Cerebellum (tissue), 5 donors: ENCODE results near the gene SSX2IP.

GRCh38 chr1:76474017-76474527 lies 393.2 kb upstream of the ST6GALNAC5 start:
- PRO-cap, 3 experiments: no peak in any of the 3 experiments
- RAMPAGE, long total RNA: no peak

DNA sequence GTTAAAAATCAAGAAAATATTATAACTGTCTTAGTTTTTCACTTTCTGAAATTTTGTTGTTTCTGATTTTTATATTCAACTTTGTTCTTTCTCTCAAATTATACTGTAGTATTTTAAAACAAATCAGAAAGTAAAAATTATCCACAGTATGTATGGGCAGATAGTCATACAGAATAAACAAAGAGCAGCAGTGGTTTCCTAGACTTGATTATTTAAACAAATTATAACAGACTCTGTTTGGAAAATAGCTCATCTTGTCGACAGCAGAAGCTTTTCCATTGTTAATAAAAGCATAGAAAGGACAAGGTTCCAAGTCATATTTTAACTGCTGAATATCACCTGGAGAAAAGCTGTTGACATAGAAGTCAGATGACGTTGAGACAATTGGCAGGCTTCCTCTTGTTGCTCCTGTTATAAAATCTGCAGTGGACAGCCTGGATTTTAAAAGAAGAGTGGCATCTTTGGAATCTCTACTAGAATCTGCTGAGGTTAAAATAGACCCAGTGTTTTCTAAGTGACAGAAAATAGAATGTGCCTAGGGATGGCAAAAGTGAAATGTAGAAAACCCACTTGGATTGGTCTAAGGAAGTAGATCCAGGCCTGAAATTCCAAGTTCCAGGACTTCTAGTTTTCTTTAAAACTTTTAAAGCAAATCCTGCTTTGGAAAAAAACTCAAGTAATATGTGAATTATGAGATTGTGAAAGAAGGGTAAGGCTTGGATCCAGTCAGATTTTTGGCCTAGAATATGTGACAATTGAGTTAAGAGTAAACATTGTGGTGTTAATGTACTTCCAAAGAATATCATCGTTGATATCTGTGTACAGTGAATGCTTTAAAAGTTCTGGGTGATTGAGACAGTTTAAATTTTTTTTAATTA lies 53.6 kb upstream of the NEXN start:
- PRO-cap, 3 experiments: no peak in any of the 3 experiments
- RAMPAGE, long total RNA: no peak

DNA sequence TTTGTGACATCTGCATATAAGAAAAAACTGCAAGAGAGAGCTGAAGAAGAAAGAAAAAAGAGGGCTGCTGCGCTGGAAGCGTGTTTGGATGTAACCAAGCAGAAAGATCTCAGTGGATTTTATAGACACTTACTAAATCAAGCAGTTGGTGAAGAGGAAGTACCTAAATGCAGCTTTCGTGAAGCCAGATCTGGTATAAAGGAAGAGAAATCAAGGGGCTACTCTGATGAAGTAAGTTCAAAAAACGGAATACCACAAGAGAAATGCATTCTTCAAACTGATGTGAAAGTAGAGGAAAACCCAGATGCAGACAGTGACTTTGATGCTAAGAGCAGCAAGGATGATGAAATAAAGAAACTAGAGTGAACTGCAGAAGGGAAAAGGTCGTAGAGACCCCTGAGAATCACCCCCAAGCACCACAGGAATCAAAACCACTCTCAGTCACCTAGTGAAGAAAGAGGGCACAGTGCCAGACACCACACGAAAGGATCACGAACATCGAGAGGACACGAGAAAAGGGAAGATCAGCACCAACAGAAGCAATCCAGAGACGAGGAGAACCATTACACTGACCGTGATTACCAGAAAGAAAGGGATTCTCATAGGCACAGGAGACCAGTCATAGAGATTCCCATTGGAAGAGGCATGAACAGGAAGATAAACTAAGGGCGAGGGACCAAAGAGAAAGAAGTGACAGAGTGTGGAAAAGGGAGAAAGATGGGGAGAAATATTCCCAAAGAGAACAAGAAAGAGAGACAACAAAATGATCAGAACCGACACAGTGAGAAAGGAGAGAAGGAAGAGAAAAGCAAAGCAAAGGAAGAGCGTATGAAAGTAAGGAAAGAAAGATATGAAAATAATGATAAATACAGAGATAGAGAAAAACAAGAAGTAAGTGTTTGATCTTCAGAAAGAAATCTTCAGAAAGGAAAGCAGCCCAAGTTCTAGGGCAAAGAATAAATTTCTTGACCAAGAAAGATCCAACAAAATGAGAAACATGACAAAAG lies 40.6 kb upstream of the NEXN start:
- PRO-cap, 3 experiments: no peak in any of the 3 experiments
- RAMPAGE, long total RNA: no peak

GRCh38 chr1:77933172-77933724 lies 44.8 kb downstream of the NEXN start:
- PRO-cap, 3 experiments: no peak in any of the 3 experiments
- RAMPAGE, long total RNA: no peak

DNA sequence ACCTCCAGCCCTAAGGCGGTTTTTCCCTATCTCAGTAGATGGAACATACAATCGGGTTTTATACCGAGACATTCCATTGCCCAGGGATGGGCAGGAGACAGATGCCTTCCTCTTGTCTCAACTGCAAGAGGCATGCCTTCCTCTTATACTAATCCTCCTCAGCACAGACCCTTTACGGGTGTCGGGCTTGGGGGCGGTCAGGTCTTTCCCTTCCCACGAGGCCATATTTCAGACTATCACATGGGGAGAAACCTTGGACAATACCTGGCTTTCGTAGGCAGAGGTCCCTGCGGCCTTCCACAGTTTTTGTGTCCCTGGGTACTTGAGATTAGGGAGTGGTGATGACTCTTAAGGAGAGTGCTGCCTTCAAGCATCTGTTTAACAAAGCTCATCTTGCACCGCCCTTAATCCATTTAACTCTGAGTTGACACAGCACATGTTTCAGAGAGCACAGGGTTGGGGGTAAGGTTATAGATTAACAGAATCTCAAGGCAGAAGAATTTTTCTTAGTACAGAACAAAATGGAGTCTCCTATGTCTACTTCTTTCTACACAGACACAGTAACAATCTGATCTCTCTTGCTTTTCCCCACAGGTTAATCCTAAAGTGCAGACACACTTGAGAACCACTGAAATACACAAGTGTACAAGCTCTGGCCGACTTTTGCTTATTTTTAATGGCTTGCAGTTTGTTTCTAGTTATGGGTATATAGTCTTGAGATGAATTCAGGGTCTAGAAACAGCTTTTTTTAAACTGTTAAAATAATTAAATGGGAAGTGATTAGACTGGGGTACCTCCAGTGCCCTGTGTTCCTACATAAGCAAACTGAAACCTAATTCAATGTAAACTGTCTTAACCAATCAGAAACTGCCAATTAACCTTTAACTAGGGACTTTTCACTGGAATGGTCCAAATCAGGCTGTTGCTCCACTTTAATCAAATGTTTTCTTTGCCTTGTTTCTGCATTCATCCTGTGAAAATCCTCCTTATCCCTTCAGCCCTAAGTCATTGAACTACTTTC lies 4.7 kb upstream of the FUBP1 start:
- PRO-cap, 3 experiments: no peak in any of the 3 experiments
- RAMPAGE, long total RNA: no peak

DNA sequence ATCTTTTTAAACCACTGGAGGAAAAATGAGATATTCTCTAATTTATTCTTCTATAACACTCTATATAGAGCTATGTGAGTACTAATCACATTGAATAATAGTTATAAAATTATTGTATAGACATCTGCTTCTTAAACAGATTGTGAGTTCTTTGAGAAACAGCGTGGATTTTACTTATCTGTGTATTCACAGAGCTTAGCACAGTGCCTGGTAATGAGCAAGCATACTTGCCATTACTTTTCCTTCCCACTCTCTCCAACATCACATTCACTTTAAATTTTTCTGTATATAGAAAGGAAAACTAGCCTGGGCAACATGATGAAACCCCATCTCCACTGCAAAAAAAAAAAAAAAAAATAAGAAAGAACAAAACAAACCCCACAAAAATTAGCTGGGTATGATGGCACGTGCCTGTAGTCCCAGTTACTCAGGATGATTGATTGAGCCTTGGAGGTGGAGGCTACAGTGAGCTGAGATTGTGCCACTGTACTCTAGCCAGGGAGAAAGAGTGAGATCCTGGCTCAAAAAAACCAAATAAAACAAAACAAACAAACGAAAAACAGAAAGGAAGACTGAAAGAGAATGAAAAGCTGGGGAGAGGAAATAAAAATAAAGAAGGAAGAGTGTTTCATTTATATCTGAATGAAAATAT lies 7.5 kb upstream of the IFI44 start:
- PRO-cap, 3 experiments: no peak in any of the 3 experiments
- RAMPAGE, long total RNA: no peak

DNA sequence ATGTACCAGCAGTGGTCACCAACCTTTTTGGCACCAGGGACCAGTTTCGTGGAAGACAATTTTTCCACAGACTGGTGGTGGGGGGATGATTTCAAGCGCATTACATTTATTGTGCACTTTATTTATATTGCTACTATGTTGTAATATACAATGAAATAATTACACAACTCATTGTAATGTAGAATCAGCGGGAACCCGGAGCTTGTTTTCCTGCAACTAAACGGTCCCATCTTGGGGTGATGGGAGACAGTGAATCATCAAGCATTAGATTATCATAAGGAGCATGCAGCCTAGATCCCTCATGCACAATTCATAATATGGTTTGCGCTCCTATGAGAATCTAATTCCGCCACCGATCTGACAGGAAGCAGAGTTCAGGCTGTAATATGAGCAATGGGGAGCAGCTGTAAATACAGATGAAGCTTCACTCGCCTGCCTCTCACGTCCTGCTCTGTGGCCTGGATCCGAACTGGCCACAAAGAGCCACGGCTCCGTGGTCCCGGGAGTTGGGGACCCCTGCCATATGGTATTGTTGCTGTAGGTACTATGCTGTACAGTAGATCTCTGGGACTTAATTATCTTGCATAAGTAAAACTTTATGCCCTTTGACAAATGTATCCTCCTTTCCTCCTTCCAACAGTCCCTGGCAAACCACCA lies 1.6 kb downstream of the IFI44 start:
- PRO-cap, 3 experiments: no peak in any of the 3 experiments
- RAMPAGE, long total RNA: no peak

DNA sequence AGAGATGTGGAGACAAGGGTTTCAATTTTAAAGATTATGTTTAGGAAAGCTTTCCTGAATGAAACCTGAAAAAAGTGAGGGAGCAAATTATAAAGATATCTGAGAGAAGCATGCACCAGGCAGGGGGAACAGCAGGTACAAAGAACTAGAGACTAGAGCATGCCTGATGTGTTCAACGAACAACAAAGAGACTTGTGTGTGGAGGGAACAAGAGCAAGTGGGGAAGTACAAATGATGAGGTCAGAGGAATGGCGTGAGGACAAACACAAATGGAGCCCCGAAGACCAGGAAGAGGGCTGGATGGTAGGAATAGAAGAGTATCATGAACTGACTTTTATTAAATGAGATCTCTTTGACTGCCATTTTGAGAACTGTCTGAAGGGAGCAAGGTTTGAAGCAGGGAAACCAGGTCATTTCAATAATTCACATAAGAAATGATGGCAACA lies 993.8 kb upstream of the ADGRL2 start:
- PRO-cap, 3 experiments: no peak in any of the 3 experiments
- RAMPAGE, long total RNA: no peak

GRCh38 chr1:81410831-81411404 lies 389.8 kb upstream of the ADGRL2 start:
- PRO-cap, 3 experiments: no peak in any of the 3 experiments
- RAMPAGE, long total RNA: no peak

DNA sequence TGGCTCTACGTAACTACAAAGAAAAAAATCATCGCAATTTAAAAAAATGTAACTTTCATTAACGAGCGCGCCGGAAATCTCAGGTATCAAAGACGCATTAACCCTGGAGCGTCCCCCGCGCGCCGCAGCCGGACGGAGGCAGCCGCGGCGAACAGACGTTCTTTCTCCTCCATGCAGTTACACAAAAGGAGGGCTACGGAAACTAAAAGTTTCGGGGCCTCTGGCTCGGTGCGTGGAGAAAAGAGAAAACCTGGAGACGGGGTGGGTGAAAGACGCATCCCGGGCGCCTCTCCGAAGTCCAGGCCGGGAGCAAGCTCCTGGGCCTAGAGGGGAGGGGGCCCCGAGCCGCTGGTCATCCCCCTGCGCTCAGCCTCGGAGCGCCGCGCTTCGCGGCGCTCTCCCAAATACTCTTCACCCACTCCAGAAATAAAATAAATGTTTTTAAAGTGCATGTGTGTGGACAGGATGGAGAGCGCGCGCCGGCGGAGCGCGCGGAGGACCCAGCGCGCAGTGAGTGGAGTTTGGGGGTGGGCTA lies 415 bp upstream of the ADGRL2 start:
- PRO-cap, 3 experiments: peak in 1 of 3 experiments; most common plus-strand start position 86 of the sequence (in 1)
- RAMPAGE, long total RNA: no peak

- PRO-cap, 3 experiments: no peak in any of the 3 experiments
- RAMPAGE, long total RNA: no peak
These were observed 735.1 kb downstream of the TTLL7 start for GRCh38 chr1:83263570-83264474.

- PRO-cap, 3 experiments: no peak in any of the 3 experiments
- RAMPAGE, long total RNA: no peak
These were observed 305.8 kb downstream of the TTLL7 start for GRCh38 chr1:83692968-83693691.

DNA sequence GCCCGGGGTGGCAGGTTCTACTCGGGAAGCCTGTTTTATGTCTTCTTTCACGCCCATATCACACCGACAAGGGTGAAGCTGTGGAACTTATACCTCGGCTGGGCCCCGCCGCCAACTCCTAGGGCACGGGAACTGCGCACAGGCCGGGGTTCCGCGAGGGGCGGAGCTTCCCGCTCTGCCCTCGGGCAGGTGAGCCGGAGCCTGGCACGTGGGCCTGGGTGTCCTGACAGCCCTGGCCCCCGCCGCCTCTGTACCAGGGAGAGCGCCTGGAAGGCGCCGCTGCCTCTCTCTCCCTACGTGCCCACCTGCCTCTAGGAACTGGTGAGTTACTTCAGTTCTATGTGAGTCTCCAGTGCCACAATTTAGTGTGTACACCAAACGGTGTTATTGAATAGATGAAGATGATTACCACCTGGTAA lies 138.0 kb downstream of the TTLL7 start:
- PRO-cap, 3 experiments: no peak in any of the 3 experiments
- RAMPAGE, long total RNA: no peak

- PRO-cap, 3 experiments: no peak in any of the 3 experiments
- RAMPAGE, long total RNA: no peak
These were observed 18.1 kb upstream of the PRKACB start for GRCh38 chr1:84126036-84126235.

DNA sequence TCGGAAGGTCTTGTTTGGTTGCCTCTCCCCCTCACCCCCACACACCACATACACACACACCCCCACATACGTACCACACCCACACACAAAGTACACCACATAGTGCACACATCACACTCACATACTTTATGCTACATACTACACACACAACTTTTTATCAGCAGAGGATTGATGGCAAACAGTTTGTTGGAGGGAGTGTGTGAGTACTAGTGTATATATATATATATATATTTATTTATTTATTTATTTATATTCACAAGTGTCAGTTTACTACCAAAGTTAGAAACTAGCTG lies 2.1 kb upstream of the SAMD13 start:
- PRO-cap, 3 experiments: no peak in any of the 3 experiments
- RAMPAGE, long total RNA: no peak

DNA sequence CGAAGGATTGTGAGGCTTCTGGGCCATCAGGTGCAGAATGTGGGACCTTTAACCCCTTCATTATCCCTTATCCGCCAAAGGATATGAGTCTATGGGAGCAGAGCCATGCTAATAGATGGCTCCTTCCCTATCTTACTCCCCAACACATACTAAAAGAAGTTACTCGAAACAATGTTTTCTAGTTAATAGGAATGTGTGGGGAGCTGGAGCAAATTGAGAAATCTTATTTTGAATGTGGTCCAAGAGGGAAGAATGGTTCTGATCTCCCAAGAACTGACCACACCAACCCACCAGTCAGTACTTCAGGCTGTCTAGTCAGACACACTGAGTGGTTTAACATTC lies 31.6 kb upstream of the DNASE2B start:
- PRO-cap, 3 experiments: no peak in any of the 3 experiments
- RAMPAGE, long total RNA: no peak

- PRO-cap, 3 experiments: no peak in any of the 3 experiments
- RAMPAGE, long total RNA: no peak
These were observed 8.5 kb upstream of the CTBS start for GRCh38 chr1:84582700-84583241.

DNA sequence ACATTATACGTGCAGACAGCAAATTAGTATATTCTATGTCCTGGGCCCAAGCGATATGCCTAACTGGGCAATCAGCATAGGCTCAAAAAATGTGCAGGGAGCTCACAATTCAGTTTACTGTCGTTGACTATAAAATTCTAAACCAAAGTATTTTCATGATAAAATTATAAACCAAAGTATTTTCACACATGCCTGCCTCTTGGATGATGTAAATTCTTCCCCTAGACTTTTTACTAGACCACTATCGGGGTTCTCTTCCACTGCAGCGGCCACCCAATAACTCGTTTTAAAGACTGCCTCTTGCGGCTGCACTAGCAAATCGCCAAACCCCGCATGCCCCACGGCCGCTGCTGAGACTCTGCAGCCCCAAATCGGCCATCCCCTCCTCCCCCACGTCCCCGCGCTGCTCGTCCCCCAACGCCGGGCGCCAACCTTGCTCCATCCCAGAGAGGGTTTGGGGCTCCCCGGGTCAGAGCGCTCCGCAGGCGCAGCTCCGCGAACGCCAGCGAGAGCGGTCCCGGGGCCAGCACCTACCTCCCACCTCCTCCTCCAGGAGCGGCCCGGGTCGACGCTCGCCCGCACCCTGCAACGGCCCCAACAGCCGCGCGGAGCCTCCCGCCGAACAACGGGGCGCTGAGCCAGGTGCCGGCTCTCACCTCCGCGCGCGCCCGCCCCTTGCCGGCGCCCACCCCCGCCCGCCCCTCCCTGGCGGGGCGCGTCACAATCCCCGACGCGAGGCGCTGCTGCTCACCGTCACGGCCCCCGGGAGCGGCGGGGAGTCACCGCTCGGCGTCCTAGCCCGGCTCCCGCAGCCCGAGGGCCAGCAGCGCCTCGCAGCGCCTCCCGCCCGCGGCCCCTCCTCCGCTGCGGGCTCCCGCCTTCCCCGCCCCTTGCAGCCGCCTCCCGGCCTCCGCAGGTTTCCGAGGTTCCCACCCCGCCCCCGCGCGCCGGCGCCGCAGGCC lies at the start of gene SSX2IP:
SSX2IP (minus strand) TSS at position 842 of the 962 bp plus-strand sequence.
- PRO-cap, 3 experiments: peak in 2 of 3 experiments; most common plus-strand start position 446 of the sequence (in 1); most common minus-strand start position 288 of the sequence (in 1)
- RAMPAGE, long total RNA: no peak

DNA sequence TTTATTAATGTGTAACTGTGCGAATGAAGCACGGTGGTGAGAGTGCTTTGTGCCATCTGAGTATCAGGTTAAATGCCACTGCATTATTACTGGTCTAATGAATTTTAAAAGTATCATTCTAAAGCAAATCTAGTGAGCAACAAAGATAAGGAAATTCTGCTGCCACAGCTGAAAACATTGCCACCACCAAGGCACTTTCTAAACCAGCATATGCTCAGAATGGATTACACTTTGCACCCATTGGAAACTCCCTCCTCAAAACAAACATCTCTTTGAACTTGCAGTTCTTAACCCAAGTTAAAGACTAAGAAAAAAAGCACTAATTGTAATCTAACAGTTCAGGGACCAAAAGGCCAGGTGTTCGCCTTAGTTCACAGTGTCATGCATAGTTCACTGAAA lies 30.1 kb upstream of the SSX2IP start:
- PRO-cap, 3 experiments: no peak in any of the 3 experiments
- RAMPAGE, long total RNA: no peak

- PRO-cap, 3 experiments: no peak in any of the 3 experiments
- RAMPAGE, long total RNA: no peak
These were observed 34.2 kb upstream of the SSX2IP start for GRCh38 chr1:84724331-84724917.